H1 (cell line): ENCODE data around the genes VWA5B2 and FAM131A.

DNA sequence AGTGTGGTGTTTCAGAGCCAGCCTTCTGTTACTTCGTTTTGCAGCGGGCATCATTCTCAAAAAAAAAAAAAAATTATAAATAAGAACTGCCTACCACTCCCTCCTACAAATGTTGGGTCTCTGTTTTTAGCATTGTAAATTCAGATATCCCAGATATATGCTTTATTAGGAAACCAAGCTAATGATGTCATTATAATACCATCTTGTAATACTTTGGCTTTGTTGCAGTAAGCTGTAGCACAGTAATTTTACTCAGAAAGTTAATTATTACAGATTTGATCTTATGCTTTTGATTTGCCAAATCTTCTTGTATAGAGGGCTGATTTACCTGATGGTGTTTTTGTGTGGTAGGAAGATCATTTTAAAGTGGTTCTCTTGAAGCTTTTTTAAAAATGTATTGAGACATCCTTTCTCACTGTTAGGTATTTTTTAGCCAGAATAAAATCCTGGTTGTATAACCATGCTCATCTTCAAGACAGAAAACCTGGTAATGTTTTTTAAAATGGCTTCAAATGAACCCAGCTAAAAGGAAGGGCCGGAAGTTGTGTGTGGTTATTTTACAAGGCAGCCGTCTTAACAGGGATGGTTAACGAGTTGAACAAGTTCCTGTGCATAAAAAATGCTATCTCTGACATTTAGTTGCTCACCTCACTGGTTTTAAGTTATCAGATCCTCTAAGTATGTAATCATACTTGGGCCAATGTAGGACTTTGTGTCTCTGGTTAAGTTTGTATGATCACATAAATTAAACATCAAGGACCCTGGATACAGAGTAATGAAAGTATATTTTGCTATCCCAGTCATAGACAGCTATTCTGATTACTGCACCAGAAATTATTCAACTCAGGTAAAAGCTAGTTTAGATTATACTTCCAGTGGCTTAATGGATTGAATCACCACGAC lies 1.9 kb downstream of the ATP11B start:
- RRBS: no CpG with 5 or more reads among the region's 6 CpGs
CAGE:
- cytosol, long polyA plus RNA: no peak
- long polyA plus RNA: no peak
- nucleus, long polyA plus RNA: no peak

GRCh38 chr3:182835866-182836762 lies 42.8 kb downstream of the ATP11B start:
- RRBS: no CpG with 5 or more reads among the region's 8 CpGs
CAGE:
- cytosol, long polyA plus RNA: no peak
- long polyA plus RNA: no peak
- nucleus, long polyA plus RNA: no peak

- RRBS: no CpG with 5 or more reads among the region's 62 CpGs
CAGE:
- cytosol, long polyA plus RNA: no peak
- long polyA plus RNA: no peak
- nucleus, long polyA plus RNA: no peak
Measured at GRCh38 chr3:183179150-183180023, 16.9 kb upstream of the LAMP3 start.

DNA sequence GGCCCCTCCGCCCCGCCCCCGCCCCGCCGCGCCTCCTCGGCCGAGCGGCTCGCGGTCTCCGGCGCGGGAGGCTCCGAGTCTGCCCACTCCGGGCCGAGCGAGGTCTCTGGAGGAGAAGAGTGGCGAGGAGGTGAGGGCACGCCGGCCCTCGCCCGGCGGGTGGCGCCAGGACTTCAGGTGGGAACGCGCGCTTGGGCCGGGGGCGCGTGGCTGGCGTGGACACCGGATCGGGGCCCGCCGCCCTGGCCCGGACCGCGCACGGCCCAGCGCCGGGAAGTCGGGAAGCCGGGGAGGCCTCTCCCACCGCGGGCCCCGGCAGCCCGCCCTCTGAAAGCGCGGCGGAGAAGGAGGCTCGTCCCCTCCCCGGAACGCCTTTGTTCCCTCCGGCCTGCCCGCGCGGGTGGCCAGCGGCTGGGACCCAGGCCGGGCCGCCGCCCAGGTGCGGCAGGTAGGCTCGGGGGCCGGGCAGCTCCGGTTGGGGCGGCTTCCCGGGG lies 1.1 kb downstream of the B3GNT5 start:
- RRBS: 1% methylated on average over 43 of the region's 68 CpGs
CAGE:
- cytosol, long polyA plus RNA: no peak
- long polyA plus RNA: no peak
- nucleus, long polyA plus RNA: start-site peak on the plus strand centred at position 90 of the sequence, 138 bp wide, 18 reads

- RRBS: no CpG with 5 or more reads among the region's 21 CpGs
CAGE:
- cytosol, long polyA plus RNA: no peak
- long polyA plus RNA: no peak
- nucleus, long polyA plus RNA: no peak
Measured at GRCh38 chr3:183427178-183427750, 1.2 kb downstream of the MCF2L2 start.

- RRBS: no CpG with 5 or more reads among the region's 4 CpGs
CAGE:
- cytosol, long polyA plus RNA: no peak
- long polyA plus RNA: no peak
- nucleus, long polyA plus RNA: no peak
Measured at GRCh38 chr3:183489140-183489502, 60.7 kb upstream of the MCF2L2 start.

GRCh38 chr3:183518334-183519635 lies 36.7 kb downstream of the KLHL6 start:
- RRBS: no CpG with 5 or more reads among the region's 13 CpGs
CAGE:
- cytosol, long polyA plus RNA: no peak
- long polyA plus RNA: no peak
- nucleus, long polyA plus RNA: no peak

GRCh38 chr3:183591672-183592489 lies 36.4 kb upstream of the KLHL6 start:
- RRBS: no CpG with 5 or more reads among the region's 7 CpGs
CAGE:
- cytosol, long polyA plus RNA: no peak
- long polyA plus RNA: no peak
- nucleus, long polyA plus RNA: no peak

- RRBS: no CpG with 5 or more reads among the region's 39 CpGs
CAGE:
- cytosol, long polyA plus RNA: no peak
- long polyA plus RNA: no peak
- nucleus, long polyA plus RNA: no peak
Measured at GRCh38 chr3:183636708-183637244, 1.4 kb downstream of the KLHL24 start.

DNA sequence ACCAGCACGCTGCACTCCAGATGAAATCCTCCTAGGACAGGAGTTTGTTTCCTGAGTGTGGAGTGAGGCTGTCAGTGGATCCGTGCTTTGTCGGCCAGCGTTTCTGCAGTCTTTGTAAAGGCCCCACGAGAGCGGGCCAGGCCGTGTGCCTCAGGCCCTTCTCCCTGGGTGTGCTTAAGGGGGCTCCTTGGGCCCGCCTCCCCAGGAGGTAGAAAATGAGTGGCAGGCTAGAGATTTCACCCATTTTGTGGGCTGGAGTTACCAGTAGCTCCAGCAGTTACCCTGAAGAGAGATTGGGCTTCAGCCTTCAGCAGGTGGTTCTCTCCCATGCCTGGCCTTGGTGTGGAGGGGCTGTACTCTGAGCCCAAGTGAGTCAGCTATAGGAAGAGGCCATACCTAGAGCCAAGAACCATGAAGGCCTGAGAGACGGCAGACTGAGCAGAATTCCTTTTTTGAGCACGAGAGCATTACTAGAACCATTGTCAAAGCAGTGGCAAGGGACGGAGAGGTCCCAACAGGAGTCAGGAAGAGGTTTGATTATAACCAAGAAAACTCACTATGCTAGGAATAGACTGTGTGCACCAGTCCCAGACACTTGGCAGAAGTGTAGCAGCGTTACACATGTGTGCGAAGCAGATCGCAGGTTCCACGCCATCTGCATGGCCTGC lies 14.5 kb downstream of the MAP6D1 start:
- RRBS: no CpG with 5 or more reads among the region's 15 CpGs
CAGE:
- cytosol, long polyA plus RNA: no peak
- long polyA plus RNA: no peak
- nucleus, long polyA plus RNA: no peak

- RRBS: no CpG with 5 or more reads among the region's 12 CpGs
CAGE:
- cytosol, long polyA plus RNA: no peak
- long polyA plus RNA: no peak
- nucleus, long polyA plus RNA: no peak
Measured at GRCh38 chr3:184017104-184017296, 684 bp downstream of the ABCC5 start.

GRCh38 chr3:184081430-184081771 lies 15.5 kb upstream of the HTR3E start:
- RRBS: no CpG with 5 or more reads among the region's 6 CpGs
CAGE:
- cytosol, long polyA plus RNA: no peak
- long polyA plus RNA: no peak
- nucleus, long polyA plus RNA: no peak

- RRBS: 1% methylated on average over 5 of the region's 54 CpGs
CAGE:
- cytosol, long polyA plus RNA: no peak
- long polyA plus RNA: no peak
- nucleus, long polyA plus RNA: no peak
Measured at GRCh38 chr3:184229191-184229716, at the start of gene VWA5B2. Gene VWA5B2 (plus strand): TSS chr3:184229585.

GRCh38 chr3:184234531-184235293 lies 5.3 kb downstream of the VWA5B2 start:
- RRBS: 91% methylated on average over 5 of the region's 18 CpGs
CAGE:
- cytosol, long polyA plus RNA: no peak
- long polyA plus RNA: no peak
- nucleus, long polyA plus RNA: no peak

DNA sequence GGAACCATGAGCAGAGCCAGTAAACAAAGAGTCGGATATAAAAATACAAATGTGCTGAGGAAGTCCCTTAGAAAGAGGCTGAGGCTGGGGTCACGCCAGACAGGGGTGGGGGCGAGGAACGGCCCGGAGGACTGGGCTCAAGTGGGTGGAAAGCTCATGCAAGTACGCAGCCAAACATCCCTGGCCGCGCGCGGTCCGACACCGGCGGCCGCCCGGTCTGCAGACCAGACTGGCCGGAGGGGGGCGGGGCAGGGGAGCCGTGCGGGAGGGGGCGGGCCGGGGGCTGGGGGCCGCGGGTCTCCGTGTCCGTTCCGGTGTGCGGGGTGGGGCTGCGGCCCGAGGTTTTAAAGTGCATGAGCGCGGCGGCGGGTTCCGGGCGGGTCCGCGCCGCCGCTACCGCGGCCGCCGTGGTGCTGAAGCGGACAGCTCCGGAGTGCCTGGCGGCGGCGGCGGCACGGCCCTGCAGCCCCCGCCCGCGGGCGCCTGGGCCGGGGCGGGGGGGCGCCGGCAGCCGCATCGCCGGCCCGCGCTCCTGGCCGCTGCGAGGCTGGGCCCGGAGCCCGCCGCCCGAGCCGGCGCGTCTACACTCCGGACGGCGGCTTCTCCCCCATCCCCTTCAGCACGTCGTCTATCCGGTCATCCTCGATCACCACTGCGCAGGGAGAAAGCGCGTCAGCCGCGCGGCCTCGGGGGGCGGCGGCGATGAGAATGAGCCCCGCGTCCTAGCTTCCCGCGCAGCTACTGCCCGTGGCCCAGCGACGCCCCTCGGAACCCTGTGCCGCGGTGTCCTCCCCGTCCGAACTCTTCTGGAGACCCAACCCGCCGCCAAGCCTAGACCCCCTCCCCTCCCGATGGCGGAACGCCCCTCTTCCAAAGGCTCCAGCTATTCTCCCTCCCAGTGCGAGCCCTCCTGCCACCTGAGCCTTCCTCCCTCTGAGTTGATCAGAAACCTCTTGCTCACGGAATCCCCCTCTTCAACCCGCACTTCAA lies 1.5 kb downstream of the CAMK2N2 start:
- RRBS: 4% methylated on average over 50 of the region's 109 CpGs
CAGE:
- cytosol, long polyA plus RNA: no peak
- long polyA plus RNA: no peak
- nucleus, long polyA plus RNA: no peak

- RRBS: no CpG with 5 or more reads among the region's 12 CpGs
CAGE:
- cytosol, long polyA plus RNA: no peak
- long polyA plus RNA: no peak
- nucleus, long polyA plus RNA: no peak
Measured at GRCh38 chr3:184315891-184316240, 1.5 kb downstream of the EIF4G1 start.

GRCh38 chr3:184337289-184338119 lies at the start of gene FAM131A:
Gene FAM131A (plus strand): TSS chr3:184337600.
- RRBS: no CpG with 5 or more reads among the region's 14 CpGs
CAGE:
- cytosol, long polyA plus RNA: no peak
- long polyA plus RNA: no peak
- nucleus, long polyA plus RNA: no peak

DNA sequence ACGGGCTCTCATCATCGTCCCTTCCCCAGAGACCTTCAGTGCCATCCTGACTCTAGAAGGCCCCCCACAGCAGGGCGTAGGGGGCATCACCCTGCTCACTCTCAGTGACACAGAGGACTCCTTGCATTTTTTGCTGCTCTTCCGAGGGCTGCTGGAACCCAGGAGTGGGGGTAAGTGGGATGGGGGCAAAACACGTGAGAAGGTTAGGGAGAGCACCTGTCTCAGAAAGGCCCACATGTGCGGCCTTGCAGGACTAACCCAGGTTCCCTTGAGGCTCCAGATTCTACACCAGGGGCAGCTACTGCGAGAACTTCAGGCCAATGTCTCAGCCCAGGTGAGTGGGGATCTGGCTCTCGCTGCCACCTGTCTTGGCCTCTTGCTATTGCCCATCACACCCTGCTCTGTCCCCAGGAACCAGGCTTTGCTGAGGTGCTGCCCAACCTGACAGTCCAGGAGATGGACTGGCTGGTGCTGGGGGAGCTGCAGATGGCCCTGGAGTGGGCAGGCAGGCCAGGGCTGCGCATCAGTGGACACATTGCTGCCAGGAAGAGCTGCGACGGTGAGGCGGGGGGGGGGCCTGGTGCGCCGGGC lies 2.8 kb downstream of the CHRD start:
- RRBS: no CpG with 5 or more reads among the region's 14 CpGs
CAGE:
- cytosol, long polyA plus RNA: no peak
- long polyA plus RNA: no peak
- nucleus, long polyA plus RNA: no peak

GRCh38 chr3:184490961-184491423 lies 70.6 kb upstream of the EPHB3 start:
- RRBS: no CpG with 5 or more reads among the region's 15 CpGs
CAGE:
- cytosol, long polyA plus RNA: no peak
- long polyA plus RNA: no peak
- nucleus, long polyA plus RNA: no peak

DNA sequence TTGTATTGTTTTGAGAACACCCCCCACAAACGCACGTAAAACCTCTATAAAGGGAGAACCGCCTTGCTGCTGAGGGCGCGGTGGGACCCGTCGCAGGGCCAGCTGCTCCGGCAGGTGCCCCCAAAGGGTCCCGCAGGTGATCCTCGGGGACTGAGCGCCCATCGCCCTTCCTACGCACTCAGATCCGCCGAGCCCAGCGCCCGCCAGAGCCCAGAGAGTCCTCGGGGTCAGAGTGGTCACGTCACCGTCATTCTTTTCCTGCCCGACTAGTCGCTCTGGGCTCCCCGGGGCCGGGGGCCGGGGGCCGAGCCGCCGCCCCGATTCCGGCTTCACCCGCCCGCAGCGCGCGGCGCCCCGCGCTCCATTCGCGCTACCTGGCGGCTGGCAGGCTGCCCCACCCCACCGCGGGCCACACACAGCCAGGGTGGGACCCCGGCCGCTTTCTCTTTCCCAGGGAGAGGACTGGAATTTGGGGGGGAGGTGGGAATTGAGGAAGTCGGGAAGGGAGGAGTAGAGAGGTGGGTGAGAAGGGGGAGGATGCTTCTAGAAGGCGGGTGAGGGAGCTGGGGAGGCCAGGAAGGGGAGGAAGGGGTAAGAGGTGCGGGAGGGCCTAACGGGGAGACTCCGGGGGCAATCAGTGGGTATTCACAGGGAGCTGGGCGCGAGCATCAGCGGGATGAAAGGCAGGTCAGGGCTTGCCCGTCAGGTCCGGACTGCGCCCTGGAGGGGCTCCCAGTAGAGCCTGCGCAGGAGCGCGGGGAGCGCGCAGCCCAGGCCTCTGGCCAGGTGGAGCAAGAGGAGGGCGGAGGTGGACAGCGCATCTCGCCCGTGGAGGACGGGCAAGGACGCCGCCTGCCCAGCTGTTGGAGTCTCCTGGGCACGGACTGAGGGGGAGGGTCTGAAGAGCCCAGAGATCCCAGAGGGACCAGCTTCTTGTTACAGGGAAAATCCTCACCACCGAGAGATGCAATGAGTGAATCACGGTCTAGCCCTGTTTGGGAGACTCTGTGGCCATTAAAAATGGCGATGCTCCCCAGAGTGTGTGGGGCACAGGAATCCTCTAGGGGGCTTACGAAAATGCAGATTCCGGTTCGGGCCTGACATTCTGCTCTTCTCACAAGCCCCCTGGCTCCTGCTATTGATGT lies 35.9 kb upstream of the EPHB3 start:
- RRBS: under 1% methylated on average over 6 of the region's 75 CpGs
CAGE:
- cytosol, long polyA plus RNA: no peak
- long polyA plus RNA: no peak
- nucleus, long polyA plus RNA: no peak